Metastatic Breast Carcinoma in the Ovary (tissue), 3 donors: ENCODE measurements around a stretch of chr3.

GRCh38 chr3:159169653-159170322 lies 100.7 kb downstream of the IQCJ start:
- PRO-cap, 3 experiments, result no peak in any of the 3 experiments

DNA sequence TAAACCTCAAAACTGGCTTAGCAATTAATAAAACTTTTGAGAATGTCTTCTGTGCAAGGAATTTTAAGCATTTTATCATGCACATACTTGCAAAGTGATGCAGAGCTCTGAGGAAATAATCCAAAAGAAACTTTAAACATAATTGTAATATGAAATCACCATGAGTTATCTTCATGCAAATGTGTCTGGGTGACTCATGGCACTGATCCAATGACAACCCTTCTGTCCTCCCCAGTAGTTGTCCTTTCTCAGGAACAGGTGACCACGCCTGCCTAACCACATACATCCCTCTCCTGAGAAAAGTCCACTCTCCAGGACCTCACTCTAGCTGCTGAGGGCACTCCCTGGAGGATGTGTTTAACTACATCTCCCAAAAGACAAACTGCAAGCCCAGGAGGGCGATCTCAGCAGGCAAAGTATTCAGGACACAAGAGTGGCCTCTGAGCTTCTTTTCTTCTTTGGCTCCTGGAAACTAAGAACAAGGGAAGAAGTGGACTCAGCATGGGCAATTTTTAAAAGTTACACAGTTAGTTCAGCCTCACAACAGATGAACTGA lies 185.0 kb downstream of the IQCJ-SCHIP1 start:
- PRO-cap, 3 experiments, result peak in 1 of 3 experiments; most common minus-strand start position 404 of the sequence (in 1)

DNA sequence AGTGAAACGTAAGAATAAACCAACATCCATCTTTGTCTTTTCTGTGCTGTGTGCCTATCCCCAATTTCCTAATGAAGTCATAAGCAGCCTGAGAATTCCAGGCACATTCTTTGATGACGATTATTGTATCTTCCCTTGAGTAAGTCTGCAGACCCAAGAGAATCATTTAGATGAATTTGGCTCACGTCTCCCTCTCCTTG lies 331.1 kb downstream of the IQCJ-SCHIP1 start:
- PRO-cap, 3 experiments, result no peak in any of the 3 experiments

GRCh38 chr3:159839447-159840450 lies 385.5 kb upstream of the C3orf80 start:
- PRO-cap, 3 experiments, result no peak in any of the 3 experiments

GRCh38 chr3:159854452-159855340 lies 370.5 kb upstream of the C3orf80 start:
- PRO-cap, 3 experiments, result no peak in any of the 3 experiments

DNA sequence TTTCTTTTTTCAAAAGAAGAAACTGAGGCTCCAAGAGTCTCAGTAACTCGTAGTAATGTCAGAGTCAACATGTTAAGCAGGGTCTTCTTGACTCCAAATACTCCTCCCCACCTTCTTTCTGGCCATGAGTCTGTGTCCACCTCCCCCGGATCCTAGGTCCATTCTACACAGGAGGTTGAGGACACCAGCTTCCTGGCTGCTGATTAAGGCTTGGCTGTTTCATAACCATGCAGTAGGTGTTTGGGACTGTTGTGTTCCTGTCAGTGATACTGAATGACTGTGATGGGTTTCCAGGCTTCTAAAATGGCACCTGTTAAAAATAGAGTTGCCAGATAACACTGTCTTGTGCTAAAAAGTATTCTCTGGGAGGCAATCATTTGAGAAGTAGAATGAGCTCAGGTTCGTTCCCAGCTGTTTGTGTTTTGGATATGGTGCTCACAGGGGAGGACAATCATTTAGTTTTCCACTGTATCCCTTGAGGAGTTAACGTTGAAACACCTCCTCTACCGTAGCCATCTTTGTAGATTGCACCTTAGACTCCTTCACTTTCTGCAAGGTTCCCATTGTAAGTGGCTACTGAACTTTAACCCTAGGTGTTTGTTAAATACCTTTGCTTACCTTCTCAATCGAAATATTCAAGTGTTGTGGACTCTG lies 367.3 kb upstream of the C3orf80 start:
- PRO-cap, 3 experiments, result no peak in any of the 3 experiments

DNA sequence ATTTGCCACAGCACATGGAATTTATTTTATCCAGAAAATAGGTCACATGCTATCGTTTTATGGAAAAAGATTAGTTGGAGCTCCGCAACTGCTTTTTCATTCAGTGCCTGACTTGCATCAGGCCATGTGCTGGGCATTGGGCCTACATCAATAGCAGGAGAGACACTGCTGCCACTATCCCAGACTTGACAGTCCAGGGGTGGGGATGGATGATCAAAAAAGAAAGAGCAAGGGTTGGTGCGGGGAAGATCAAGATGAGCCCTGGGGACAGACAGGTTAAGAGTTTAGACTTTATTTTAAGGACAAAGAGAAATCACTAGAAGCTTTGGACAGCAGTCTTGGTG lies 75.1 kb upstream of the C3orf80 start:
- PRO-cap, 3 experiments, result no peak in any of the 3 experiments

- PRO-cap, 3 experiments, result peak in 3 of 3 experiments; most common plus-strand start chr3:160402046 (in 1); most common minus-strand start chr3:160401907 (in 2)
These were observed 2.3 kb downstream of the SMC4 start for GRCh38 chr3:160401642-160402334.

DNA sequence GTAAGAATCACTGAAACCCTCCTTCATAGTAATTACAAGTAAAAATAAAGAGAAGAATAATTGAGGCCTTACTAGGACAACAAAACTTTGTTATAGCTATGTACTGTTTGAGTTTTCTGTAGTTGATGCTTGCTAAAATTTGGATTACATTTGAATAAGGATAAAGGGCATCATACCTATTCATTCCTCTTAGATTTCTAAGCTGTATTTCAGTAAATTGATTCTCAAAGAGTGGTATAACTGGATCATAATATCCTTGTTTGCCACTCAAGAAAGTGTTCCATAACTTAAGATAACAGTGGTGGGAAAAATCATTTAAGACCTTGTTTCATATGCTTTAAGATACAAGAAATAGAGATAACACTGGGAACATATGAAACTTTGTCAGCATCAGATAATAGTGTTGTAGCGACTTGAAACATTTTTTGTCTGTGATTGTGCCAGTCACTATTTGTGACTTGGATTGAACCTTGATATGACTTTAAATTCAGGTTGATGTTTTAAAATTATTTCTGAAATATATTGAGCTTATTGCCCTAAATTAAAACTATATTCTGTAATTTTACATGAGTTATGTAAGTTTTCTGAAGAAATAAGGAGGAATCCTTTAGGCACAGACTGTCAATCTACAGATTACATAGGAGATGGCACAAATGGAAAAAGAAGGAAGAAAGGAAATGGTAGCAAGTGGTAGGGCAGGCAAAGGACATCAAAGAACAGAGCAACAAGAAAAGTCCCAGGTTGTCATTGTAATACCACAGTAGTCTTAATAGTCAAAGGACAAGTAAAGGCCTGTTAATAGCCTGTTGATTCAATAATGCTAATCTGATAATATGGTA lies 8.9 kb downstream of the SMC4 start:
- PRO-cap, 3 experiments, result no peak in any of the 3 experiments

DNA sequence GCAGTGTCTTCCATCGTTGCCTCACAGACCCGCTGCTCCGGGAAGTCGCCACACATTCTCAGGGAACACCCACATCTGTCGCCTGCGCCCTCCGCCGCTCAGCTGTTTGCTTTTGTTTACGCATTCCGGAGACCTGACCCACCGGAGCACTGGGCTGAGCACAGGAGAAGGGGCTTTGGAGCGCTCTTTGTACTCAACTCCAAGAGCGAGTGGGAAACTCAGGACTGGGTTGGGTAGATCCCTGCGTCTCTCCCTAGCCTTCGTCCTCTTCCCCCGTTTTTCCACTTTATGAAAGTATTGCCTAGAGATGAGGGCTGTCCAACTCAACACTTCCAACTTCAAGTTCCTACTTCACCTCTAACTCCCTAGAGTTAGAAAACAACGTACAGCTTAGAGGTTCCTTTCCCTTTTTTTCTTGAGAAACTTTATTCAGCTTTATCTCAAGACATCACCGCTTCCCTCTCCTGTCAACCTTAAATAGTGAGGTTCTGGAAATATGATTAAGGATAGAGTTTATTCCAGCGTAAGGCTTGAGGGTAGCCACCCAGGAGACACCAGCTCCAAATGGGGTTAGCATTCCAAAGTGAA lies 777 bp upstream of the TRIM59 start:
- PRO-cap, 3 experiments, result no peak in any of the 3 experiments

DNA sequence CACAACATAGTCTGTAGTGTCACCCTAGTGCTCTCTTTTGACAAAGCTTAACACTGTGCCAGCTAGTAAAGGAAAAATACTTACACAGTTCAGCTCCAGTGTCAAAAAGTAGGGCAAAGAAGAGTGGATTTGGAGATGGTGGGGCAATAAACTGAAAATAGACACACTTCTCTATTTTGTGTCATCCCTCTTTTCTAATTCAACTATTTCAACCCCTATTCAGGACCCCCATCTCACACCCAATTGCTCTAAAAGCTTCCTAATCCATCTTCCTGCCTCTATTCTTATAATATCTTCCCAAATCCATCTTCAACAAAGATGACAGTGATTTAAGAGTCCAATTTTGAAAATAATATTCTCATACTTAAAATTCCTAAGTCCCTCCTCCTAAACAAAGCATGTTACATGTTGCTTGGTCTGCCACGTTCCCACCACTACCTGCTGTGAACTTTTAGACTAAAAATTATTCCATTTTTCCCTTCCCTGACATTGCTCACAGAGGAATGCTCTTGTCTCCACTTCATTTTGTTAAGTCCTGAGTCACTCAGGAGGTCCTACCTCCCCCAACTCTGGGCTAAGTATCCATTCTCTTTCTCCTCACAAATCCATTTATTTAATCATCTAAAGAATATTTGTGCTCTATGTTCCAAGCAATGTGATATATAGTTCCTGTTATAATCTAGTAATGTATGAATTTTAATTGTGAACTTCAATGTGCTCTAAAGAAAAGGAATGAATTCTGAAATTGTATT lies 41.9 kb upstream of the TRIM59 start:
- PRO-cap, 3 experiments, result no peak in any of the 3 experiments

- PRO-cap, 3 experiments, result no peak in any of the 3 experiments
These were observed 646 bp downstream of the ARL14 start for GRCh38 chr3:160677410-160678202.

DNA sequence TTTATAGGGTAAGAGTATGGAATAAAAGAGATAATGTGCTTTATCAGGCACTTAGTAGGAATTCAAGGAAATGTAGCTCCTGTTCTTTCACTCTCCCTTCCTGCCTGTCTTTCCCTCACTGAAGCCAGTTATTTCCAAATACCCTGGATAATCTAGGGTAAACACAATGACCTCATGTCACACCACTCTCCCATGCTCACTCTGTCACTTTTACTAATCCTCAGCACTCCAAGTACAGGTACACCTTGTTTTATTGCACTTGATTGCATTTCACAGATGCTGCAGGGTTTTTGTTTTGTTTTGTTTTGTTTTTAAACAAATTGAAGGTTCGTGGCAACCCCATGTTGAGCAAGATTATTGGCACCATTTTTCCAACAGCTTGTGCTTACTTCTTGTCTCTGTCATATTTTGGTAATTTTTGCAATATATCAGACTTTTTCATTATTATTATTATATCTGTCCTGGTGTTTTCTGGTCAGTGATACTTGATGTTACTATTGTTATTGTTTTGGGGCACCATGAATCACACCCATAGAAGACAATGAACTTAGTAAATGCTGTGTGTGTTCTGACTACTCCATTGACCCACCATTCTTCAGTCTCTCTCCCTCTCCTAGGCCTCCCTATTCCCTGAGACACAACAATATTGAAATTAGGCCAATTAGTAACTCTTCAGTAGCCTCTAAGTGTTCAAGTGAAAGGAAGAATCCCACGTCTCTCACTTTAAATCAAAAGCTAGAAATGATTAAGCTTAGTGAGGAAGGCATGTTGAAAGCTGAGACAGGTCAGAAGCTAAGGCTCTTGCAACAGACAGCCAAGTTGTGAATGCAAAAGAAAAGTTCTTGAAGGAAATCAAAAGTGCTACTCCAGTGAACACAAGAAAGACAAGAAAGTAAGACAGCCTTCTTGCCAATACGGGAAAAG lies 41.0 kb downstream of the PPM1L start:
- PRO-cap, 3 experiments, result no peak in any of the 3 experiments

- PRO-cap, 3 experiments, result no peak in any of the 3 experiments
These were observed 48.8 kb downstream of the PPM1L start for GRCh38 chr3:160804770-160805387.

DNA sequence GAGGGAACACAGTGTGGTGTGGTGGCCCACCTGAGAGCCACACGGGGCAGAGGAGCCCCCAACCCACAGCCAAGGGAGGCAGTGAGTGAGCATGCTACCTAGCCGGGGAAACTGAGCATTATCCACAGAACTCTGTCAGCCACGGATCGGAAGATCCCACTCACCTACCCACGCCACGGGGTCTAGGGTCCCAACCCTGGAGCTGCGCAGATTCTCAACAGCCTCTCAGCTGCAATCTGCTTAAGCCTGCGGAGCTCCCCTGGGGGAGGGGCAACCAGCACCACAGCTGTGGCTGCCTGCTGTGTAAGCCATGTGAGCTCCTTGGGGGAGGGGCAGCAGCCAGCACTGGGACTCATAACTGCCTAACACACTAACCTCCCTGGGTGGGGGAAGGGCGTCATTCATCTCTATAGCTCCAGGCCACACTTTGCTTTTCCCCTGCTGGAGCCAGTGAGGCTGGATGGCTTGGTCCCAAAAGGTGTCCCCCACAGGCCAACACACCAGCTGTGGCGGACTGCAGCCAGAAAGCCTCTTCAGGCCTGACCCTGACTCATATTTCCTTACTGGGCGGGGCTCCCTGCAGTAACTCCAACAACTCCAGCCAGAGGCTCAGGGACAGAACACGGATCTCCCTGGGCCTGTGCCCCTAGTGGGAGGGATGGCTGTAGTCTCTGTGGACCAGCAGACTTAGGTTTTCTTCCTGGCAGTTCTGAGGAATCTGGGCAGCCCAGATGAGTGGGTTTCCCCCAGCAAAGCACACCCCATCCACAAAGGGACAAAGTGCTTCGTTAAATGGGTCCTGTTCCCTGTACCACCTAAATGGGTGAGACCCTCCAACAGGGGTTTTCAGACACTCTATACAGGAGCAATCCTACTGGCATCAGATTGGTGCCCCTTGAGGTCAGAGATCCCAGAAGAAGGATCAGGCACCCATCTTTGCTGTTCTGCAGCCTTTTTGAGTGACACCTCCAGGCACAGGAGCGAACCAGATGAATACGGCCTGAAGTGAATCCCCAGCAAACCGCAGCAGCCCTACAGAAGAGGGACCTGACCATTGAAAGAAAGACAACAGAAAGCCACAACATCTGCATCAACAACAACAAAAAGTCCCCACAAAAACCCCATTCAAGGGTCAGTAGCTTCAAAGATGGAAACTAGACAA lies 129.9 kb downstream of the PPM1L start:
- PRO-cap, 3 experiments, result no peak in any of the 3 experiments

- PRO-cap, 3 experiments, result peak in 1 of 3 experiments; most common plus-strand start chr3:161070189 (in 1)
These were observed 35.5 kb downstream of the B3GALNT1 start for GRCh38 chr3:161069300-161070390.

- PRO-cap, 3 experiments, result no peak in any of the 3 experiments
These were observed 28.0 kb downstream of the B3GALNT1 start for GRCh38 chr3:161077150-161077481.

DNA sequence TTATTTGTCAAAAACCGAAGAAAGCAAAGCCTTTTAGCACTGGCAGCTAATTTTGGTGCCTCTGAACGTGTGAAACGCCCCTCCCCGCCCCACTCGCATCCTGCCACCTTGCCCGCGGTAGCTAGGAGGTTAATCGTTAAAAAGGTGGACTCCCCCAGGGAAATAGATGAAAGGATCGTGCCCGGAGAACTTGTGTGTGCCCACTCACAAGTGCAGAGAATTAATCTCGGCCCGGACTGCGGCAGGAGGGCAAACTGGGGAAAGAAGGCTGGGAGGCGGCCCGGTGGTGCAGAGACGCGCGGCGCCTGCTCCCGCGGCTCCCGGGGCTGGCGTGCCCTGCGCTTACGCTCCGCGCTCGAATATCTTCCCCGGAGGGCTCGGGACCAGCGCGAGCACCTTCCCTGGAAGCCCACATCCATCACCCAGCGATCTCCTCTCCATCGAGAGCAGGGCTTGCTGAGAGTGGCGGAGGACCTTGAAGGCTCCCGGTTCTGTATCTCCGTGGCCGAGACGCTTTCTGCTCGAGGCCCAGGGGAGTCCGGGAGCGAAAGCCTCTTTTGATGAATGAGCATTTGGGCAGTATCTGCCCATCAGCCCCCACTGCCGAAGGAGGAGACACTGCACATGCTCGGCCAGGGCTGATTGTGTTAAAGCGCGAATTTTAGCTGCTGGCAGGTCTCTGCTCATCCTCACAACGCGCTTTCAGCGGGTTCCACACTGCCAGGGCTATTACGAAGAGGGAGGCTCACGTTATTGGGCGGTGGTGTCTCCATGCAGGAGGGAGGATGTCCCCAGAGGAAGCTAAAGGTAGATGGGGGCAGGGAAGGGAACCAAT lies 1.2 kb upstream of the SPTSSB start:
- PRO-cap, 3 experiments, result peak in 3 of 3 experiments; most common minus-strand start position 696 of the sequence (in 3)

- PRO-cap, 3 experiments, result peak in 2 of 3 experiments; most common plus-strand start chr3:161421014 (in 1); most common minus-strand start chr3:161420782 (in 2)
These were observed 49.4 kb upstream of the SPTSSB start for GRCh38 chr3:161420625-161421288.

- PRO-cap, 3 experiments, result no peak in any of the 3 experiments
These were observed 881.0 kb downstream of the SI start for GRCh38 chr3:164197387-164197696.